HTR-8/SVneo (cell line): ENCODE measurements around the genes NUTM2E and DYDC2.

DNA sequence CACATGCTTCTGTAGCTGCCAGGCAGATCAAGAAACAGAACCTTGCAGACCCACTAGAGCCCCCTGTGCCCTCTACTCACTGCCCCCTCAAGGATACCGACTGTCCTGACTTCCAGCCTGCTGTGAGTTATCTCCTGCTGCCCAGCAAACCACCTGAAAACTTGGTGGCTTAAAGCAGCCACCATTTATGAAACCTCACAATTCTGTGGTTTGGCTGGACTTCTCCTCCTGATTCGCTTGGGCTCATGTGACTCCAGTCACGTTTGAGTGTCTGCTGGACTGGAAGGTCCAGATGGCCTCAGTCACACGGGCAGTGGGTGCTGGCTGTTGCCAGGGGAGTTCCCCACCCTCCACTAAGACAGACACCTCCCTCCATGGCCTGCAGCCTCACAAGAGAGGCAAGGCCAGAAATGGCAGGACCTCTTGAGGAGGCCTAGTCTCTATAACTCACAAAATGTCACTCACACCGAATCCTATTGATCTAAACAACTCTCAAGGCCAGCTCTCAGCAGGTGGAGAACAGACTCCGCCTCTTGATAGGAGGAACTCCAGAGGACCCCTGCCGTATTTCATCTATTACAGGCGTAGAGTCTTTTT is 48.1 kb downstream of the ZMIZ1 start:
- RRBS: no CpG with 5 or more reads among the region's 8 CpGs

GRCh38 chr10:79159623-79160213 is 91.0 kb downstream of the ZMIZ1 start:
- RRBS: no CpG with 5 or more reads among the region's 16 CpGs

- RRBS: no CpG with 5 or more reads among the region's 24 CpGs
Observed at GRCh38 chr10:79254930-79255911, 92.0 kb upstream of the PPIF start.

- RRBS: no CpG with 5 or more reads among the region's 10 CpGs
Observed at GRCh38 chr10:79275366-79275904, 71.8 kb upstream of the PPIF start.

- RRBS: no CpG with 5 or more reads among the region's 5 CpGs
Observed at GRCh38 chr10:79304437-79305013, 42.7 kb upstream of the PPIF start.

GRCh38 chr10:79408826-79409352 is 36.5 kb downstream of the ZCCHC24 start:
- RRBS: no CpG with 5 or more reads among the region's 5 CpGs

DNA sequence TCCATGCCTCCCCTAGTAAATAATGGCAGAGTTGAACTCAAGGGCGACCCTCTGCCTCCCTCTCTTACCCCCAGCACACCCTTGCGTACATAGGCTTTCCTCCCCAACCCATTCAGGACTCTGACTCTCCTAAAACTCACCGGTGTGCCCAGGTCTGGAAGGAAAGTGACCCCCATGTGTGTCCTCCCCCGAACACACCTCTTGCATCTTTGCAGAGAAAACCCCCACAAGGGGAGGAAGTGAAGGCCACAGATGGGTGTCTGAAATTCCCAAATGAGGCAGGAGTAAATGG is 1.5 kb downstream of the ZCCHC24 start:
- RRBS: no CpG with 5 or more reads among the region's 4 CpGs

DNA sequence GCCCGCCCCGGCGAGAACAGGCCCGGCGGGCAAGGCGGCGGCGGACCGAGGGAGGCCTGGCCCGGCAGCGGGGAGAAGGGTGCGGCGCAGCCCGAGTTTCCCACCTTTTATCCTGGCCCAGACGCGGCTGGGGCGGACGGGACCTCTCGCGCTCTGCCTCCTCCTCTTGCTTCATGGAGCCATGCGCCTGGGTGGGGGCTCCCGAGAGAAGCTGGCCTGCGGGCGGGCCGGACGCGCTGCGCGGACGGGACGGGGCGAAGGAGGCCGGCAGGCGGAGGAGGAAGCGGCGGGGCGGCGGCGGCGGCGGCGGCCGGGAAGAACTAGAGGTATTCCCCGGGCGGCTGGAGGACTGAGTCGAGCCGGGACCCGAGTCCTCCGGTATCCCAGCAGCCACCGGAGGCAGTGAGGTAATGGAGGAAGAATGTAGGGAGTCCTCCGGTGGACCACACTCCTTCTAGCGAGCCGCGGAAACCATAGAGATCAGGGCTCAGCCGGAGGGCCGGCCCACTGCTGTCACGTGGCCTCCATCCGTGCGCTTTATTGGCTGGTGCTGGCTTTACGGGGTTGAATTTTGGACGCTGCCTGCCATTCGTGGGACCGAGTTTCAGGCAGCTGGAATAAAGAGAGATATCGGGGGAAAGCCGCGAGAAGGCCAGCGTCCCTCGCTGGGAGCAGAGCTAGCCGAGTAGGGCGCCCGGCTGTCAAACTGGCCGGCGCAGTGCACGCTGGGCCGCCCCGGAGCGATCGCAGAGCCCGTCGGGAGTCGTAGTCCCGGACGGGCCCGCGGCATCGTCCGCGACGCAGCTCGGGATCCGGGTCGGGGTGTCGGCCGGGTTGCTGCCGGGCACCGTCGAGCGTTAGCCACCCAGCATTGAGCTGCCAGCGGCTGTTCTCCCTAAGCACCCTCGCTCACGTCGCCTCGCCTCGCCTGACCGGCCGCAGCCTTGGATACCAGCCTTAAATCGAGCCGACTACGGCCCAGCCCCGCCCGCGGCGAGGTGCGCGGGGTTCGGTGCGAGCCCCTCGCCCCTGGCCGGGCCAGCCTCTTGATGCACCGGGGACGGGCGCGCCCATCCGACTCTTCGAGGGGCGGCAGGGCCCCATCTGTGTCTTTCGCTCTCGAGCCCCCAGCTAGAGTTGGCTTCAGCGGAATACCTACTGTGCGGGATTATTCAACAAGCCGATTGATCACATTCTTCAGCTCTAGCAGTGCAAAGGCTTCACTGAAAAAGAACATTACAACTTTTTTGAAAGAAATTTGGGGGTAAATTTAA is at the start of gene NUTM2E:
TSS of gene NUTM2E (plus strand) at position 646 of the 1,274 bp plus-strand sequence.
- RRBS: under 1% methylated on average over 4 of the region's 131 CpGs

DNA sequence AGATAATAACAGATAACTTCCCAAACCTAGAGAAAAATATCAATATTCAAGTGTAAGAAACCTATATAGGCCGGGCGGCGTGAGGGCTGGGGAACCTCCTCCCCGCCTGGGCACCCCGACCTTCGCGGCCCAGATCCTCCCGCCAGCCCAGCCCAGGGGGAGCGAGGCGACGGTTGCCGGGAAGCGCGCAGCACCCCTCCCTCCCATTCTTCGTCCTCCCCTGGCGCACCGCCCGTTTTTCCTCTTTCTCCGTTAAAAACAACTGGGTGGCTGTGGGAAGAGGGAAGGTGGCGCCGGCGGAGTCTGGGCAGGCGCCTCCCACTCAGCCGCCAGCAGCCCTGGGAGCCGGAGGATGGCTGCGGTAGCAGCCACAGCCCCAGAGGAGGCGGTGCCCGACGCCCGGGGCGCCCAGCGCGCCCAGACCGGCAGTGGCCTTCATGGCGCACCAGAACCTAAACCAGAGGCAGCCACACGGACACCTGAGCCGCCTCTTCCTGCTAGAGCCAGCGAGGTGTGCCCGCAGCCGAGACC is 32.6 kb upstream of the SFTPD start:
- RRBS: 4% methylated on average over 14 of the region's 40 CpGs

DNA sequence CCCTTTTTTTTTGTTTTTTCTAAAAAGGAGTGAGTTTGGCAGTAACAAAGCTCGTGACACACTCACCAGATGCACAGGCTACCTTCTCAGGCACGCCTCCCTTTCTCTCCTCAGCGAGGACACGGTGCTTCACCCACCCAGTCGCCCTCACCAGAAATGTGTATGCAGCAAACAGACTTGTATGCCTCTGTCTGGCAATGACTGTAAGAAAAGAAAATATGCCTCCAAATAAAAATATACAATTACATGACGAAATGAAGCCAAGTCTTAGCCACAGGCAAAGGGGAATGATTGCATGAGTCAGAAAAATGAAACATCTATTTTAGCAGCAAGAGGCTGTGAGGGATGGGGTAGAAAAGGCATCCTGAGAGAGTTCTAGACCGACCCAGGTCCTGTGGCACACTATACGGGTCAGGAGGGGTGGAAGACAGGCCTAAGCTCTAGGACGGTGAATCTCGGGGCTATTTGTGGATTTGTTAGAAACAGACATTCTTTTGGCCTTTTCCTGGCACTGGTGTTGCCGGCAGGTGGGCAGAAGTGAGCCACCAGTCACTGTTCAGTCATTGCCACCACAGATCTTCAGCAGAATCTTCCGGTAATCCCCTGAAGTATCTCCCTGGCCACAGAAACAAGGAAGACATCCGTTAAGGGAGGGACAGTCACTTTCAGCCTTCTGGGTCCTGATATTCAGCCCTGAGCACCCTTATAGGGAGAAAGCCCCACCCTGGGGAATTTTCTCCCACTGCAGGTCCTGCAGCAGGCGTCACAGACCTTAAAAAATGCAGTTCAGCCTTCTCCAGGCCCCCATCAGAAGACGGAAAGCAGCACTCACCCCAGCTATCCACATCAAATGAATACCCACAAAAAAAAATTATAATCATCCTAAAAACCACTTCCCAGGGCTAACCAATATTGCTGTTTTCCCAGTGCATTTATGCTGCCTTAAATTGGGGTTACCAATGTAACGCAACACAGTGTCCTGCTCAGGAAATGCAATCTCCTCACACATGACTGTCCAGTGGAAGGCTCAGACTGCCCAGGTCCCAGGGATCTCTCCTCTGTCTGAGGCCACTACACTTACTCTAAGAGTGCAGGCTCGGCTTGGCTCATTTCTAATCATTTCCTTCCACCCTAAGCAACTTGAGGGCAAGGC is 23.1 kb downstream of the PLAC9 start:
- RRBS: 75% methylated on average over 2 of the region's 17 CpGs

DNA sequence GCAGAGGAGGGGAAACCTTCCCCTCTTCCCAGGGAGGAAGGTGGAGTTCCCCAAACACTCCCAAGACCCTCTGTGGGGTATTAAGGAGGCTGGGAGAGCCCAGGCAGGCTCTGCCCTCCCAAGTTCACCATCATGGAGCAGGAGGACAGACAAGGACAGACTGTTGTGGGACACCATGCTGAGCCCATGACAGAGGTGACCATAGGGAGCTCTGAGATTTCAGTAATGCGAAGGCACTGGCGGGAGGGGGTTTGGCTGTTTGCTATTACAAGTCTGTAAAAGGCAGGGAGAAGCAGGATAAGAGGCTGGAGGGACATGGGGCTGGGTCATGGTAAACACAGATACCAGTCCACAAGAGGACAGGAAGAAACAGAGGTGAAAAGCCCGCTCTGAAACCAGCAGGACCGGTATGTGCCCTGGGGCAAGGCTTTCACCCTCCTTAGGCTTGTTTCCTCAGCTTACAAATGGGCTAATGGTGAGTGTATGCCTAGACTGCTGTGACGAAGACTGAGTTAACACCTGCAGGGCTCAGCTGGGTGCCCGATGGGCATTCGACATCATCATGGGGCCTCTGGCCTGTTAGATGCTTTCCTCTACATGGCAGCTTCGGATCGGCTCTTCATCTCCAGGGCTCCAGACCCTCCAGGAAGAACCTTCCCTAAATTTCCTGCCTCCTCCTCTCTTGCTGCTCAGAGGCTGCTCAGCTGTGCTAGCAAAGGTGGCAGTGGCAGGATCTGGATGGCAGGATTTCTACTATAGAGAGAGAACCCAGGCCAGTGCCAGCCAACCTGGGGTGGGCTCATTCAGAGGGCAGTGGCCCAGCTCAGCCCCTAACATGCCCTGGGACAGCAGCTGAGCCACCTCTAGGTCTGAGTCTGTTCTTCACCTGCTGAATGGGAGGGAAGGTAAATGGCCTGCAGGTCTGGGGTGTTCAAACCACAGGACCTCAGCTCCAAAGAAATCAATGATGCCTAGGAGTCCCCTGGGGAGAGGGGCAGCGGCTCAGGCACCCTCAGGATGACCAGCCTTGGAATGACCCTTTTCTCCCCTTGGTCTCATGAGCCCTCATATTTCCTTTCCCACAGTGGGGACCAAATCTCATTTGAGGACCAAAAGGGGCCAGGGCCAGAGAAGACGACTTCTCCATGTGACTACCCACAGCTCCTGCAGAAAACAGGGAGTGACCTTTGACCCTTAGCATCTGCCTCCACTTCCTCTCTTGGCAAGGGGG is 33.8 kb downstream of the ANXA11 start:
- RRBS: no CpG with 5 or more reads among the region's 11 CpGs

GRCh38 chr10:80191478-80192263 is 13.7 kb downstream of the ANXA11 start:
- RRBS: no CpG with 5 or more reads among the region's 16 CpGs

- RRBS: no CpG with 5 or more reads among the region's 9 CpGs
Observed at GRCh38 chr10:80196202-80197187, 8.8 kb downstream of the ANXA11 start.

DNA sequence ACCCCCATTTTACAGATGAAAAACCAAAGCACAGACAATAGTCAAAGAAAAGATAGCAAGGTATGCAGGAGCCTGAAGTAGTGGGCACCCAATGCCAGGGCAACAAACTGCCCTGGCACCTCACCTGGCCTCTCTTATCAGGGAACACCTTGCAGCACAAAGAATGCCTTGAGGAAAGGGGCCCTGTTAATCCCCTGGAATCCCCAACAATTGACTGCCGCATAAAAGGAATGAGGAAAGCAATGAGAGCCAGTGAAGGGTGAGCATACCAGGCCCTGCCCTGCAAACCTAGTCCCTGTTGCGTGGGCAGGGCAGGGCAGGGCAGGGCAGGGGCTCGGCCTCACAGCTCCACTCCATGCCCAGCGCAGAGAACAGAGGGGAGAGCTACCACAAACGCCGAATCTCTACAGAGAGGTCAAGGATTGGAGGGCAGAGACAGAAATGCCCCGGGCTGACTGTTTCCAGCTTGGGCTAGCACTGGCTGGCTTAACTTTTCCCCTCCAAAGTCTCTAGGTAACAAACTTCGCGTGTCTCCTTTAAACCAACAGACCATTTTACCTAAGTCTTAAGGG is 1.1 kb downstream of the ANXA11 start:
- RRBS: no CpG with 5 or more reads among the region's 9 CpGs

DNA sequence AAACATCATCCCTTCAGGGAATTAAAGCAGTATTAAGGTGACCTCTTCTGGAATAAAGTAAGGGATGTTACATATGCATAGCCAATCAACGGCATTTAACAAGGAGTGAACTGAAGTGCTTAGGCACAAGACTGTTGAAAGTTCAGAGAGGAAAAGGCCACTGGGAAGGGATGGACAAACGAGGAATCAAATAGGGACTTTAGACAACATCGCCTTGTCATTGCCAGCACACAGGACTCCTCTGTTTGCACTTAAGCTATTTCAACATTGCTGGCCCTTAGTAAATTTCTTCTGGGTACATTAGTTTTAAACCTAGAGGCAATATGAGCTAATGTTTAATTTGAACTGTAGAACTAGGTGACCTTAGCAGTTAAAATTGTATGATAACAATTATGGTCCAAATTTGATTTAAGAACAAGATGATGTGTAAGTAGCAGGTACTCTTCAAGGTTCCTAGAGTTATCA is 1.4 kb upstream of the MAT1A start:
- RRBS: no CpG with 5 or more reads among the region's 3 CpGs

- RRBS: no CpG with 5 or more reads among the region's 94 CpGs
Observed at GRCh38 chr10:80356400-80357374, at the start of gene DYDC2. Gene DYDC2 (plus strand): TSS chr10:80356781.

- RRBS: no CpG with 5 or more reads among the region's 8 CpGs
Observed at GRCh38 chr10:80467766-80468438, 13.8 kb downstream of the TSPAN14 start.

DNA sequence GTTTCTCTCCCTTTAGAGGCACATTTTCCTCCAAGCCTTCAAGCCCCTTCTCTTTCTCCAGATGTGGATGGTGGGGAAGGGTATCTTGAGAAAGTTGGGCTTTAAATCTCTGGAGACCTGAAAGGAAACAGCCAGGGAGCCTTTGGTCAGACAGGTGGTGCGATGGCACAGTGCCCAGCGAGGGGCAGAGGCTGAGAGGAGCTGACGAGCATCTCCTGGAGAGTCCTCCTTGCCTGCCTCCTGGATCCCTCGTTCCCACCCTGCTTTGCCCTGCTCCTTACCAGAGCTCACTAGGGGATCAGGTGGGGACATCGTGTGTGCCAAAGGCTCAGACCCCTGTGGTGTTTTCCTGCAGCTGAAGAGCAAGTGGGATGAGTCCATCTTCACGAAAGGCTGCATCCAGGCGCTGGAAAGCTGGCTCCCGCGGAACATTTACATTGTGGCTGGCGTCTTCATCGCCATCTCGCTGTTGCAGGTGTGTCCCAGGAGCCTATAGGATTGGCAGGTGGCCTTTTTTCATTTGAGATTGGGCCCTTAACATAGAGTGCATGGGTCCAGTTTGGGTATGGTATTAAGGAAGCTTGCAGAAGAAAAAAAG is 21.8 kb upstream of the SH2D4B start:
- RRBS: no CpG with 5 or more reads among the region's 12 CpGs

- RRBS: no CpG with 5 or more reads among the region's 23 CpGs
Observed at GRCh38 chr10:80517154-80518113, 20.3 kb upstream of the SH2D4B start.

DNA sequence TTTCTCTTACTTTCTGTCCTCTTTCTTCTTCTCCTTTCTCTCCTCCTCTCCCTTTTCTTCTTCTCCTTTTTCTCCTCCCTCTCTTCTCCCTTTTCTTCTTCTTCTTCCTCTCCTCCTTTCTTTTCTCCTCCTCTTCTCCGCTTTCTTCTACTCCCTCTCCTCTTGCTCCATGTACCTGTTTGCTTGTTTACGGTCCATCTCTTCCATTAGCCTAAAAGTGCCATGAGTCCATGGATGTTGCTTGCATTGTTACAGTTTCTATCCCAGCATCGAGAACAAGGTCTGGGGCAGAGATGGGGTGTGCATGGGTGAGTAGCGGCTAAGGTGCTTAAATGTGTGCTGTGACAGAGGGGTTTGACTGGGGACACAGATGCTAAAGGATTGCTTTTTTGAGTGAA is 7.7 kb downstream of the SH2D4B start:
- RRBS: no CpG with 5 or more reads among the region's 4 CpGs